ENCODE measurements around a stretch of chr1.

- RAMPAGE, long total RNA: no peak
- RRBS, 2 experiments: 70 to 77% methylated on average over 10 of the region's 25 CpGs
CAGE:
- cytosol, long polyA minus RNA: no peak
- cytosol, long polyA plus RNA: no peak
- long polyA plus RNA: no peak
- nucleolus, long total RNA: no peak
- nucleus, long polyA plus RNA: no peak
- nucleus, long total RNA: no peak
These were observed 21.3 kb downstream of the PANK4 start for GRCh38 chr1:2504987-2505601.

DNA sequence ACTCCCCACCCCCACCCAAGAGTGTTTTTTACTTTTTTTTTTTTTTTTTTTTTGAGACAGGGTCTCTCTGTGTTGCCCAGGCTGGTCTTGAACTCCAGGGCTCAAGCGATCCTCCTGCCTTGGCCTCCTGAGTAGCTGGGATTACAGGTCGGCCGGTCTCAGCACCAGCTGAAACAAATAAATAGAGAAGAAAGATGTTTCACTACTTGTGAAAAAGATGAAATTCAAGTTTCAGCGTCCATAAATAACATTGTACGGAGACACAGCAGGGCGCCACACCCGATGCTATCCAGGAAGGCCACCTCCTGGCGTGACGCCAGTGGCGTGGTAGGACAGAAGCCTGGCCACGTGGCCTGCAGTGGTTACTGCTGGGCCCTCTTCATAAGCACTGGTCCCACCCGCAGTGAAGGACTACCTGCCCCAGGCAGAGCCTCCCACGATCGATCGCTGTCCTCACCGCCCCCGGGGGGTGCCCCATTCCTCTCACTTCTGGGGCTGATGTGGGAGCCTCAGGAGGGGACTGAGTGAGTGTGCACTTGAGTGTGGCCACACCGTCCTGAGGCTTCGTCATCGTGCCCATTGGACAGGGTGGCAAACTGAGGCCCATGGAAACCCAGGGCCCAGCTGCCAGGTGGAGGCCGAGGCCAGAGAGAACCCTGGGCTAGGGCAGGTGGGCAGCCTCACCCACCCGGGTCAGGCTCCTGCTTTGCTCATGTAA is 11.5 kb upstream of the HES5 start:
- RAMPAGE, long total RNA: no peak
- RRBS, 2 experiments: no CpG with 5 or more reads among the region's 22 CpGs
CAGE:
- cytosol, long polyA minus RNA: no peak
- cytosol, long polyA plus RNA: no peak
- long polyA plus RNA: no peak
- nucleolus, long total RNA: no peak
- nucleus, long polyA plus RNA: no peak
- nucleus, long total RNA: no peak

DNA sequence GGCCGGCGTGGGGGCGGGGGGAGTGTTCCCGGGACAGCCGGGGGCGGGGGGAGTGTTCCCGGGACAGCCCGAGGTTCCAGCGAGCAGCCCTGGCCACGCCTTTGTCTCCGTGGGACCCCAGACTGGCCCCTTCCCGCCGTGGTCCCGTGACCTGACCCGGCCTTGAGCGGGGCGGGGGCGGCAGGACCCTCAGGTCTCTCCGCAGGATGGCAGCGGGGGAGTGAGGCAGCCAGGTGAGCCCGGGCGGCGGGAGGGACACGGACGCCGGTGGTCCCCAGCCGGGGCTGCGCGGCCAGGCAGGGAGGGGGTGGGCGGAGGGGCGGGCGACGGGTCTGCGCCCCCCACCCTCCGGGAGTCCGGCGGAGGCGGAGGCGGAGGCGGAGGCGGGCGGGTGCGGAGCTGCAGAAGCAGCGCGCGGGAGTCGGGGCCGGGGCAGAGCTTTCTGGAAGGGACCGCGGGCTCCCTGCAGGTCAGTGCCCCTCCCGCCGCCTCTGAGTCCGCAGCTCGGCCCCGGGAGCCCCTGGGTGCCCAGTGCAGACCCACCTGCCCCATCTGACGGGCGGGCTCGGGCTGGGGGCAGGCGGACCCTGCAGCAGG is 4.0 kb downstream of the MMEL1 start:
- RAMPAGE, long total RNA: no peak
- RRBS, 2 experiments: 8 to 16% methylated on average over 36 to 41 of the region's 59 CpGs
CAGE:
- cytosol, long polyA minus RNA: no peak
- cytosol, long polyA plus RNA: no peak
- long polyA plus RNA: no peak
- nucleolus, long total RNA: no peak
- nucleus, long polyA plus RNA: no peak
- nucleus, long total RNA: no peak

GRCh38 chr1:3067319-3067901 is 1.6 kb upstream of the PRDM16 start:
- RAMPAGE, long total RNA: no peak
- RRBS, 2 experiments: no CpG with 5 or more reads among the region's 51 CpGs
CAGE:
- cytosol, long polyA minus RNA: no peak
- cytosol, long polyA plus RNA: no peak
- long polyA plus RNA: no peak
- nucleolus, long total RNA: no peak
- nucleus, long polyA plus RNA: no peak
- nucleus, long total RNA: no peak

DNA sequence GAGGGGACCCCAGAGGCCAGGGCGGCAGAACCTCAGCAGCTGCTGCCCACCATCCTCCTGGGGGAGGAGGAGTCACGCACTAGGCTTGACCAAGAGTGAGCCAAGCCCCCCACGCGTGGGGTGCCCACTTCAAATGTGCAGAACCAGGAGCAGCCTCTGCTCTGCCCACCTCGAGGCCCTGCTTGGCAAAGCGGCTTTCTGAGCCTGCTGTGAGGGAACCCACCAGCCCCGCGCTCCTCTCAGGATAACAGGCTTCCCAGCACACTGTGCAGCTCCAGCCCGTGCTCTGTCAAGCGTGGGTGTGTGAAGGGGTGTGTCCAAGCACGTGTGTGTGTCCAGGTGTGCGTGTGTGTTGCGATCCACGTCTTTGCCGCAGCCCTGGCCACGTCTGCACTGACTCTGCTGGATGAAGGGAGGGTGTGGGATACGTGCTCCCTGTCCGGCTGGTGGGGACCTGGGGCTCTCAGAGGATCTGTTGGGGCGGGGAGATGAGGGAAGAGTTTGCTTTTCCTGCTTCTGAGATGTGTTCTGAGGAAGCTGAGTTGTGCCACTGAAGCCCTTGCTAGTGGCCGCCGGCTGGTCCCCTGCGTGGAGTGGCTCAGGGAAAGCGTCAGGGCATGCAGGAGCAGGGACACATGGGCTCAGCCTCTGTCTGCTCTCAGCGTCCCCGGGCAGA is 7.0 kb downstream of the PRDM16 start:
- RAMPAGE, long total RNA: no peak
- RRBS, 2 experiments: 39 to 52% methylated on average over 4 of the region's 25 CpGs
CAGE:
- cytosol, long polyA minus RNA: no peak
- cytosol, long polyA plus RNA: no peak
- long polyA plus RNA: no peak
- nucleolus, long total RNA: no peak
- nucleus, long polyA plus RNA: no peak
- nucleus, long total RNA: no peak

- RAMPAGE, long total RNA: no peak
- RRBS, 2 experiments: no CpG with 5 or more reads among the region's 7 CpGs
CAGE:
- cytosol, long polyA minus RNA: no peak
- cytosol, long polyA plus RNA: no peak
- long polyA plus RNA: no peak
- nucleolus, long total RNA: no peak
- nucleus, long polyA plus RNA: no peak
- nucleus, long total RNA: no peak
These were observed 140.1 kb upstream of the ARHGEF16 start for GRCh38 chr1:3314372-3314739.

DNA sequence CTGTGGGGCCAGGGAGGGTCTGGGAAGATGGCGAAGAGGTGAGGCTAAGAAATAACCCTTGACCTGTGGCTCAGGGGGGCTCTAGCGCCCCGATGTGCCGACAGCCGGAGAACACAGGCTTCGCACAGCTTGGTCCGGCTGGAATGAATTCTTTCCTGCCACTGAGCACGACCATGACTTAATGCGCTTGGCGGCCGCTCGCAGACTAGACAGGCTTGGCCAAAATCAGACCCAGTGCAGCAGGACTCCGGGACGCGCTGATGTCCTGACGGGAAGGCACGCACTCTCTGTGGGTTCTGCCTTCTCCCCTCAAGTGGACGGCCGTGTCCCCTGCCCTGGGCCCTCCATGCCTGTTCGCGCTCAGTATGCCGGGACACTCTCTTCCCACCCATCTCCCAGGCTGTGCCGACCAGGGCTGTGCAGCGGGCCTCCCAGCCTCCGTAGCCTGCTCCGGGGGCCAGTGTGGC is 88.4 kb upstream of the ARHGEF16 start:
- RAMPAGE, long total RNA: no peak
- RRBS, 2 experiments: 80% methylated on average over 4 to 7 of the region's 26 CpGs
CAGE:
- cytosol, long polyA minus RNA: no peak
- cytosol, long polyA plus RNA: no peak
- long polyA plus RNA: no peak
- nucleolus, long total RNA: no peak
- nucleus, long polyA plus RNA: no peak
- nucleus, long total RNA: no peak

- RAMPAGE, long total RNA: no peak
- RRBS, 2 experiments: no CpG with 5 or more reads among the region's 14 CpGs
CAGE:
- cytosol, long polyA minus RNA: no peak
- cytosol, long polyA plus RNA: no peak
- long polyA plus RNA: no peak
- nucleolus, long total RNA: no peak
- nucleus, long polyA plus RNA: no peak
- nucleus, long total RNA: no peak
These were observed 50.8 kb downstream of the MEGF6 start for GRCh38 chr1:3560483-3560990.

DNA sequence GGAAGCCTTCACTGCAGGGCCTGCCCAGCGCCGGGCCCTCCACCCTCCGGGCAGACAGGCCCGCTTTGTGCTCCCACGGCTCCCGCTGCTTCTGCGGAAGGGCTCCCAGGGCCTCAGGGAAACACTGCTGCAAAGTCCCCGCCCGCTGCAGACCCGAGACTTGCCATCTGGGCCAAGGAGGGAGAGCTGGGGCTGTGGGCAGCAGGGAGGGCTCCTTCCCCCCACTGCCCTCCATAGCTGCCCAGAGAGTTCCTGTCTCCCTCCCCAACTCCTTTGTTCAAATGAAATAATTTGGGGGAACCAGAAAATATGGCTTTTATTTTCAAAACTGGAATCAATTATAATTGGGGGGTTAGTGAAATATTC is 35.2 kb downstream of the MEGF6 start:
- RAMPAGE, long total RNA: no peak
- RRBS, 2 experiments: no CpG with 5 or more reads among the region's 10 CpGs
CAGE:
- cytosol, long polyA minus RNA: no peak
- cytosol, long polyA plus RNA: no peak
- long polyA plus RNA: no peak
- nucleolus, long total RNA: no peak
- nucleus, long polyA plus RNA: no peak
- nucleus, long total RNA: no peak

DNA sequence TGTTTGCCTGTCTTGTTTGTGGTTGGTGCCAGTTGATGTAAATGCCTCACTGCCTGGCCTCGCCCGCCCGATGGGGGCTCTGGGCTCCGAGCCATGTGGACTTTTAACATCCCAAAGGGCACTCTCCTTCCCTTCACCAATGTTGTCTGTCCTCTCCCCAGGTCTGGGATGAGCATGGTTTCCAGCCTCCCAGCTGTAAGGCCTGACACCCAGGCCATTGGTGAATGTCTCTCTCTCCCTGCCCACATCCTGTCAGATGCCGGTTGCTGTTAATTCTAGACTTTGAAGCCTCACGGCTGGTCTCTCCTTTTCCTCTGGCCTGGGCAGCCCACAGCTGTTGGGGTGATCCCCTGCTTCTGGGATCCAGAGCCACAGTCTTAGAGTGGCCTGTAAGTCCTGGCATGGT is 3.1 kb upstream of the C1orf174 start:
- RAMPAGE, long total RNA: no peak
- RRBS, 2 experiments: no CpG with 5 or more reads among the region's 6 CpGs
CAGE:
- cytosol, long polyA minus RNA: no peak
- cytosol, long polyA plus RNA: no peak
- long polyA plus RNA: no peak
- nucleolus, long total RNA: no peak
- nucleus, long polyA plus RNA: no peak
- nucleus, long total RNA: no peak

DNA sequence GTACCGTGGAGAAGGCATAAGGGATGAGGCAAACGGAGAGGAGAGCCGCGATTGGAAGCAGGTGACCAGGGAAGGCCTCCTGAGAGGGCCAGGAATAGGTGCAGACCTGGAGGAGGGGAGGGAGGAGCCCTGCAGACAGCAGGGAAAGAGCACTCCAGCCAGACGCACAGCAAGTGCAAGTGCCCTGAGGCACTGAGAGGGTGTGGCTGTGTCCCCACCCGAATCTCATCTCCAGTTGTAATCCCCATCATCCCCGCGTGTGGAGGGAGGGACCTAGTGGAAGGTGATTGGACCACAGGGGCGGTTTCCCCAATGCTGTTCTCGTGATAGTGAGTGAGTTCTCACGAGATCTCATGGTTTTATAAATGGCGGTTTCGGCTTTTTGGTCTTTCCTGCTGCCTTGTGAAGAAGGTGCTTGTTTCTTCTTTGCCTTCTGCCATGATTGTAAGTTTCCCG is 75.7 kb upstream of the C1orf174 start:
- RAMPAGE, long total RNA: no peak
- RRBS, 2 experiments: no CpG with 5 or more reads among the region's 14 CpGs
CAGE:
- cytosol, long polyA minus RNA: no peak
- cytosol, long polyA plus RNA: no peak
- long polyA plus RNA: no peak
- nucleolus, long total RNA: no peak
- nucleus, long polyA plus RNA: no peak
- nucleus, long total RNA: no peak

GRCh38 chr1:4127286-4127631 is 227.2 kb upstream of the C1orf174 start:
- RAMPAGE, long total RNA: no peak
- RRBS, 2 experiments: no CpG with 5 or more reads among the region's 12 CpGs
CAGE:
- cytosol, long polyA minus RNA: no peak
- cytosol, long polyA plus RNA: no peak
- long polyA plus RNA: no peak
- nucleolus, long total RNA: no peak
- nucleus, long polyA plus RNA: no peak
- nucleus, long total RNA: no peak

- RAMPAGE, long total RNA: no peak
- RRBS, 2 experiments: no CpG with 5 or more reads among the region's 4 CpGs
CAGE:
- cytosol, long polyA minus RNA: no peak
- cytosol, long polyA plus RNA: no peak
- long polyA plus RNA: no peak
- nucleolus, long total RNA: no peak
- nucleus, long polyA plus RNA: no peak
- nucleus, long total RNA: no peak
These were observed 349.3 kb upstream of the AJAP1 start for GRCh38 chr1:4305106-4305528.

DNA sequence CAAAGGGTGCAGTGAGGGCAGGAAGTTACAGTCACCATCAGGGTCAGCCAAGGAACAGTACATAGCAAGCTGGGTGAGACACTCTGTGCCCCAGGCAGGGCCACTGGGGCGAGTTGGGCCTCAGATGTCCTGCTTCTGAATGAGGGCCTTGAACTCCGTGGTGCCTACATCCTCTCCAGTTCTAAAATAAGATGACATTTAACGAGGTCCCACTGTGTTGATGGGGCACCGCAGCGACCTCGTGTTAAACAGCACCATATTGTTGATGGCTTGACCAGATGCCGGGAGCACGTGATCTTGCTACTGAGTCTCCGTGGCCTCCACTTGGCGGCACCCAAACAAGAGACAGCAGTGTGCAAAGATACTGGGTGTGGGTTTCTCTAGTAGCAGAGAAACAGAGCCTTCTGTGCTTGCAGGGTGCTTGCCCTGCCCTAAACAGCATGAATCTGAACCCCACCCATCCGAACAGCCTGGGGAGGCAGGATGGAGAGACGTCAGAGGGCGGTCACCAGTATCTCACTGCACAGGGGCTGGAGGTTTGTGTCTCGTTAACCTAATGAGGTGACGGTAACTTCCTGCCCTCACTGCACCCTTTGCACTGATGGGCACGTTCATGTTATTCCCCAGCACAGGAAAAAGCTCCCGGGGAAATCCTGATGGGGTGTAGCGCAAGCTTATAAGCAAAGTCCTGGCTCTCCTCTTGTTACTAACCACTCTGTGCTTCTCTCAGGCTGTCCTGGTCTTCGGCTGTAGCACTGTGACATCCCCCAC is 324.4 kb downstream of the AJAP1 start:
- RAMPAGE, long total RNA: no peak
- RRBS, 2 experiments: no CpG with 5 or more reads among the region's 19 CpGs
CAGE:
- cytosol, long polyA minus RNA: no peak
- cytosol, long polyA plus RNA: no peak
- long polyA plus RNA: no peak
- nucleolus, long total RNA: no peak
- nucleus, long polyA plus RNA: no peak
- nucleus, long total RNA: no peak

- RAMPAGE, long total RNA: no peak
- RRBS, 2 experiments: no CpG with 5 or more reads among the region's 6 CpGs
CAGE:
- cytosol, long polyA minus RNA: no peak
- cytosol, long polyA plus RNA: no peak
- long polyA plus RNA: no peak
- nucleolus, long total RNA: no peak
- nucleus, long polyA plus RNA: no peak
- nucleus, long total RNA: no peak
These were observed 663.1 kb downstream of the NPHP4 start for GRCh38 chr1:5328922-5329767.

DNA sequence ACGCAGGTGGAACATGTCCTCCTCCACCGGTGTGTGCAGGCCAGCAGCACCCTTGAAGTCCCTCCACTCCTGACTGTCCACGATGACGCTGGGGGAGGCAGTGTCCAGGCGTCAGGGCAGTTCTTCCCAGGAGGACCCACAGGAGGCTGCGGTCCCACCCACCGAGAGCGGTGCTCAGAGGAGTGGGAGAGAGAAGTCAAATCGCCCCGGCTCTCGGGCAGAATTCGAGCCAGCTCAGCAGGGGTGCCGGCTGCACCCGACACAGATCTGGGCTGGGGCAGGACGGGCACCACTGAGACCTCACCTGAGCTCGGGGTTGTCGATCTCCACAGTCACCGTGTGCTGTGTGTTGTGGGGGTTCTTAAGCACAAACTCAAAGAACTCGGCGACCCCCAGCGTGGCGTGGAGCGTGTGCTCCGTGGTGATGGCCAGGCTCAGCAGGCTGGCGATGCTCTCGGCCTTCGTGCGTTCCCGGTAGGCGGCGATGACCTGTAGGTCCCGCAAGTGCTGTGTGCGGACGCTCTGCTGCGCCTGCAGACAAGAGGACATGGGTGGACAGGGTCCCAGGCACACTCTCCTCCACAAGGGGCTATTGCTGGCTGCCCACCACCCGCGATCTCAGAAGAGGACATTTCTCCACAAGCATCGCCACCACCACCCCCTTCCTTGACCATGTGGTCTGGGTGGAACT is 117.5 kb downstream of the NPHP4 start:
- RAMPAGE, long total RNA: no peak
- RRBS, 2 experiments: 17% methylated on average over 2 of the region's 38 CpGs; no CpG with 5 or more reads in 1 of the 2 experiments
CAGE:
- cytosol, long polyA minus RNA: no peak
- cytosol, long polyA plus RNA: no peak
- long polyA plus RNA: no peak
- nucleolus, long total RNA: no peak
- nucleus, long polyA plus RNA: no peak
- nucleus, long total RNA: no peak

- RAMPAGE, long total RNA: no peak
- RRBS, 2 experiments: 94% methylated on average over 2 of the region's 15 CpGs; no CpG with 5 or more reads in 1 of the 2 experiments
CAGE:
- cytosol, long polyA minus RNA: no peak
- cytosol, long polyA plus RNA: no peak
- long polyA plus RNA: no peak
- nucleolus, long total RNA: no peak
- nucleus, long polyA plus RNA: no peak
- nucleus, long total RNA: no peak
These were observed 74.8 kb downstream of the NPHP4 start for GRCh38 chr1:5917298-5918029.

- RAMPAGE, long total RNA: no peak
- RRBS, 2 experiments: 97% methylated on average over 1 of the region's 15 CpGs; no CpG with 5 or more reads in 1 of the 2 experiments
CAGE:
- cytosol, long polyA minus RNA: no peak
- cytosol, long polyA plus RNA: no peak
- long polyA plus RNA: no peak
- nucleolus, long total RNA: no peak
- nucleus, long polyA plus RNA: no peak
- nucleus, long total RNA: no peak
These were observed 42.9 kb downstream of the NPHP4 start for GRCh38 chr1:5949149-5949834.

DNA sequence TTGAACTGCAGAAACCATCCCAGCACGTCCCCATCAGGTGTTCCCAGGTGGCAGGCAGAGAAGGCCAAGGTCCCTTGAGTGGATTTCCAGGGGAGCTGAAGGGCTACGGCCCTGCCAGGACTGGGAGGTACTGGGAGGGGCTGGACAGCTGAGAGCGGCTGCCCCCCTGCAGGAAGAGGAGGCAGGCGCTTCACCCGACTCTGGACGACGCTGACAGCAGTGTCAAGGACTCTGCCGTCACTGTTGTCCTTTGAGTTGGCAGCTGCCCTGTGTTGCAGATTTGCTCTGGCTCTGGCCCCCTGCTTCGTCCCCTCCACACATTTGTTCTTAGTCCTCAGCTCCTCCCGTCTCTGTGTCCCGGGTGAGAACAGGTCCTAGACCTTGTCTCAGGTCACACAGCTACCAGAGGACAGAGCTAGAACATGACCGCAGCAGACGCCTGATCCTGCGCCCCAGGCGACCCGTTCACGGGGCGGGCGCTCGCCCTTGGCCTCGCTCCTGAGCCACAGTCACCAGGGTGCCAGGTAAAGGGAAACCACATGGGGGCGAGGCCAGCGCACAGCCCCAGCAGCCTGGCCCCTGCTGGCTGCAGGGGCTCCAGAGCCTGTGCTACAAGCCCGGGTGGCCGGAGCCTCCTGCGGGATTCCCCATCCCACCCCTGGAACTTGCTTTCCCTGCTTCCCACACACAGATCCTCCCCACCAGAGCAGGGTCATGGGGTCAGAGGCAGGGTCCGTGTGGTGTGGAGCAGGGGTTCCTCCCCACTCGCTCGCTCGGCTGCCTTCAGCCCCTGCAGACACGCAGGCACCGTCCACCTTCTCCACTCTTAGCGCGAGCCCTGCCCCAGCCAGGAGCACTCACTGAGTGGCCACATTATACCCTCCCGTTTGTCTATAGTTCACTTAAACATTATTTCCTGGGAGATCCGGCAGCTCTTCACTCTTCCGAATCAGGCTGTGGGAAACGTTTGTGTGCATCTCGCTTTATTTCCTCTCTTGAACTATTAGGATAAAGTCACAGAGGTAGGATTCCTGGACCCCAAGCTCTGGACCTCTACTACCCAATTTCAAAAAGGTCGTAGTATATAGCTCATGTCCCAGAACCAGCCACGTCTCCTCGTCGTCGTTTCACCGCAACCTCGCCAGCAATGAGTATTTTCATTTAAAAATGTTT is 10.8 kb upstream of the NPHP4 start:
- RAMPAGE, long total RNA: no peak
- RRBS, 2 experiments: no CpG with 5 or more reads among the region's 46 CpGs
CAGE:
- cytosol, long polyA minus RNA: no peak
- cytosol, long polyA plus RNA: no peak
- long polyA plus RNA: no peak
- nucleolus, long total RNA: no peak
- nucleus, long polyA plus RNA: no peak
- nucleus, long total RNA: no peak

GRCh38 chr1:6035074-6035844 is 10.4 kb upstream of the KCNAB2 start:
- RAMPAGE, long total RNA: no peak
- RRBS, 2 experiments: 98 to over 99% methylated on average over 4 of the region's 22 CpGs
CAGE:
- cytosol, long polyA minus RNA: no peak
- cytosol, long polyA plus RNA: no peak
- long polyA plus RNA: no peak
- nucleolus, long total RNA: no peak
- nucleus, long polyA plus RNA: no peak
- nucleus, long total RNA: no peak

All from GM12878 (cell line).